Pericardium fibroblast (primary cell): ENCODE measurements around a stretch of chr7.

DNA sequence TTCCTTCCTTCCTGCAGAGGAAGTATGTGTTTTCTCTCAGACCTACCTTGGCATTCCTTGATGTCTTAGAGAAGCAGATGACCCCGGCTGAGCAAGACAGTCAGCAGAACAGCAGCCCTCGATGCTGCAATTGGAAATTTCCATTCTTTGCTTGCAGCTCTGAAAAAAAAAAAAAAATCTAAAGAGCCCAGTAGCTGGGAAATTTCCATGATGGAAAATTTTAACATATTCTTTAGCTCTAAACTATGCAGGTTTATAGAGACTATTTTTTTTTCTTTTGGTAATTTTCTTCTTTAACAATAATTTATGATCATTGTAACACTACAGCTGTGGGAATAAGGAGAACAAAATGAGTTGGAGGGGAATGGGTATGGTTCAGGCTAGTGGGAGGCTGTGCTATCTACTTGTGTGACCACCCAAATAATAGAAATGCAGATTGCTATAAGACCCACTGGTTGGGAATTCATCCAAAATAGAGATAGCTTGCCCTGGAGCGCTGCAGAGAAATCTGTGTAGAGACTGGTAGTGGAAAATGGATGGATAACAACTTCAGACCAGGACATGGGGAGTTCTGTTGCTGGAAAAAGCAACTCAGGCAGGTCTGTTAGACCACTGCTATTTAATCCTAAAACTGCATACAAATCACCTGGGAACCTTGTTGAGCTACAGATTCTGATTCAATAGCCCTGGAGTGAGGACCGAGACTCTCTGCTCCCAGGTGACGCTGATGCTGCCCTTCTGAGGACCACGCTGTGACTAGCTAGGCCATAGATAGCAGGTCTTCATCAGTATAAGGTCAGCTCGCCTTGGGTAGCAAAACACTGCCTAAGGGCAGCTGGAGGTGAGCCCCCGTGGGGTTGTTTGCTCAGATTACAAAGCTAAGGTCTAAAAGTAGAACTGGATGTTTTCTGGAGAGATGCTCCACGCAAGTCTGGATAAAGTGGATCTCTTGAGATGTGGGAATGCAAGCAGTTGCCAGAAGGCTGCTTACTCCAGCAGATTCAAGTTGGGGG is 137.1 kb upstream of the MKLN1 start:
- RAMPAGE, long total RNA, result no peak

- RAMPAGE, long total RNA, result no peak
These were observed 92.1 kb upstream of the MKLN1 start for GRCh38 chr7:131235306-131236160.

- RAMPAGE, long total RNA, result no peak
These were observed 26.6 kb upstream of the MKLN1 start for GRCh38 chr7:131300958-131301643.

DNA sequence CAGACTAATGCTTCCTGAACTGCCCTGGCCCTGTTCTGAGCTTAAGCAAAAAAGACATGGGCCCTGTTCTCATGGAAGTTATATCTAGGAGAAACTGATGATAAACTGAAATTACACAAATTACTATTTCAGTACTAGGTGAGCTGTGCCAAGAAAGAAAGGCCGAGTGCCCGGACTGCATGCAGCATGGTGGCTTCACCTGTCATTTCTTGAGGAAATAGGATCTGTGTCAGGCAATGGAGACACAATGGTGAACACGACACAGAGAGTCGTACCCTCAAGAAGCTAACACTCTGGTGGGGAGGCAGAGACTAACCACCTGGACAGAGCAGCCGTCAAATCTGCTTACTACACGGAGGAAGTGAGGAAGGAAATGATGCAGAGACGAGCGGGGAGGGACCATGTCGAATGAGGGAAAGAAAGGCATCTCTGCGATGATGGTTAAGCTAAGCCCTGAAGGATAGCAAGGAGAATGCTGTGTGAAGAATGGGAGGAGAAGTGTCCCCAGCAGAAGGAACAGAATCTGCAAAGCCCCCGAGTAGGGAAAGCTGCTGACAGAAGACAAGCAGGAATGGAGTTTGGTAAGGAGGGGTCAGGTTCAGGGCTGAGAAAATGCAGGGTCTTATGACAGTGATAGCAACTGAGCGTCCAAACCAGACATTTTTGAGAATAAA is 44.3 kb downstream of the PODXL start:
- RAMPAGE, long total RNA, result no peak

DNA sequence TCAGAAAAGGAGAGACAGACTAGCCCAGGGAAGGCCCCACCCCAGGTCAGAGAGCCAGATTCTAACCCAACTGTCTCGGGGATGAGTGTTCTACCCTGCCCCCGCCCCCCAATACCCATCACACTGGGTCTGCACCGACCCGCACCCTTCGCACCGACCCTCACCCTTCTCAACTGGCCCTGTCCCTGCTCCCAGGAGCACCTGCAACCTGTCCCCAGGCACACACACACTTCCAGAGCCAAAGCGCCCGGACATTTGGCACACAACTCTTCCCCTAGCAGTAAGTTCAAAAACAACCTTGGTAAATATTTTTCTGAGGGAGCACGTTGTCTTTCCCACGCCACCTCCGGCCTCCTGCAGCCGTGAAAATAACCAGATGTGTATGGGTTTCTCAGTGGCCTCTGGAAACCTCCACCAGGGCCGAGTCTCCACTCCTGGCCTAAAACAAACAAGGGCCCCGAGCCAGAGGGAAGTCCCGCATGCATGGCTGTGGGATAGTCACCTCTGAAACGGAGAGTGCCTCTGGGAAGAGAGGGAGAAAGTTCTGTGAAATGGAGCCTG is 16.0 kb downstream of the PODXL start:
- RAMPAGE, long total RNA, result no peak

DNA sequence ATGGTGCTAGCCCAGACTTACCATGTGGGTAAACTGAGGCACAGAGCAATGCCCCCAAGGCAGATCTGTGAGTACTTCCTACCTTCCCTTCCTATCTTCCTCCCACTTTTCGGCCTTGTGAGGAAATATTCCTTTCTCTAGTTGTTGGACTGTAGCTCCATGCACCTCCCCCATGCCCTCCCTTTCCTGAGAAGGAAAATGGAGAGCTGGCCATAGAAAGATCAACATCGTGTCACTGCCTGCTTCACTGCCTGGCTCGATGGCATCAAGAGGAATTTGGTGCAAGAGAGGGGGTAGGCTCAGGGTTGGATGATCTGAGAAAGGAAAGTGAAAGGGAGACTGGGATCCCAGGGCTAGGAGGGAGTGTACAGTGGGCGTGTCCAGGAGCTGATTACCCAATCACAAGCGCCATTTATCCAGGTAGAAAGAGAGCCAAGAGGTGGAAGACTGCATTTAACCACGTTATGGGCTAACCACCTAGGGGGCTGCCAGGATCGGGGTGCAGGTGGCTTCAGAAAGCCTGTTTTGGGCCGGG is 10.4 kb downstream of the PODXL start:
- RAMPAGE, long total RNA, result no peak

GRCh38 chr7:131948453-131949244 is 392.2 kb upstream of the PODXL start:
- RAMPAGE, long total RNA, result no peak

DNA sequence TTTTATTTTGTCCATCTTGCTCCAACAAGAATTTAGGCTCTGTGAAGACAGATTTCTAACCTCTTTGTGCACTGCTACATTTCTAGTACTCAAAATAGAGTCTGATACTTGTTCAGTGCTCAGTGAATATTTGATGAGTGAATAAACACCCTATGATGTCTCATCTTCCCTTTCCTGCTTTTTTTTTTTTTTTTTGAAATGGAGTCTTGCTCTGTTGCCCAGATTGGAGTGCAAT is 420.4 kb upstream of the PODXL start:
- RAMPAGE, long total RNA, result no peak

GRCh38 chr7:132207189-132207619 is 369.1 kb downstream of the PLXNA4 start:
- RAMPAGE, long total RNA, result no peak

DNA sequence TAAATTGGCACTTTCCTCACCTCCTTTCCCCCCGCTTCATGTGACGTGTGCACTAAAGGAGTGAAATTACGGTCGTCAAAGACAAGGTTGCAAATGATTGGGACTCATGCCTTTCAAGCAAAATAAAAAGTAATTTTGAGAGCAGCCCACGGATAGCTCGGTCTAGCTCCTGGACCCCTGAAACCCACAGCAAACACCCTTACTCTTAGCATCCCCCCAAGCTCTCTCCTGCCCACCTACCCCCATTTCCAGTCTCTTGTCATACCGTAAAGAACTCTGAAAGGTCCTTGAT is 90.5 kb downstream of the PLXNA4 start:
- RAMPAGE, long total RNA, result no peak

DNA sequence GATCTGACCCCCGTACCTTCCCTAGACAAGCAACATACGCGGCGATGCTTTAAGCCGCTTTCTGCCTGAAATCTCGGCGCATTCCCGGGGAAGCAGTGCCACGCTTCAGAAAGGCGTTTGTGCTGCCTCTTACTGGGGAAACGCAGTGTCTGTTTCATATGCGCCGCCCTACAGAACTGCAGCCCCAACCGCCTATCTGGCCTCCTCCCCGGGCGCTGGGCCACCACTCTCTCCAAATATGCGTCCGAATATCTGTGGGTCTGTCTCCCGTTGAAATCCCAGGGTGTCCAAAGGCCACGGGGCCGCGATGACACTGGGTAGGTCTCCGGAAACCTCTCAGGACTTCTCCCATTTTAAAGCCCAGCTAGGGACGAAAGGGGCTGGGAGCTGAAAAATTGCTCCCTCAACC is 587 bp downstream of the PLXNA4 start:
- RAMPAGE, long total RNA, result no peak

DNA sequence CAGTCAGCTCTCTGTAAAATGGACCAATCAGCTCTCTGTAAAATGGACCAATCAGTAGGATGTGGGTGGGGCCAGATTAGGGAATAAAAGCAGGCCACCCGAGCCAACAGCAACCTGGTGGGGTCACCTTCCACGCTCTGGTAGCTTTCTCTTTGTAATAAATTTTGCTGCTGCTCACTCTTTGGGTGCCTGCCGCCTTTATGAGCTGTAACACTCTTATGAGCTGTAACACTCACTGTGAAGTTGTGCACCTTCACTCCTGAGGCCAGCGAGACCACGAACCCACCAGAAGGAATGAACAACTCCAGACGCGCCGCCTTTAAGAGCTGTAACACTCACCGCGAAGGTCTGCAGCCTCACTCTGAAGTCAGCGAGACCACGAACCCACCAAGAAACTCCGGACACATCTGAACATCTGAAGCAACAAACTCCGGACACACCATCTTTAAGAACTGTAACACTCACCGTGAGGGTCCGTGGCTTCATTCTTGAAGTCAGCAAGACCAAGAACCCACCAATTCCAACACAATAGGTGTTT is 171.2 kb downstream of the EXOC4 start:
- RAMPAGE, long total RNA, result no peak

DNA sequence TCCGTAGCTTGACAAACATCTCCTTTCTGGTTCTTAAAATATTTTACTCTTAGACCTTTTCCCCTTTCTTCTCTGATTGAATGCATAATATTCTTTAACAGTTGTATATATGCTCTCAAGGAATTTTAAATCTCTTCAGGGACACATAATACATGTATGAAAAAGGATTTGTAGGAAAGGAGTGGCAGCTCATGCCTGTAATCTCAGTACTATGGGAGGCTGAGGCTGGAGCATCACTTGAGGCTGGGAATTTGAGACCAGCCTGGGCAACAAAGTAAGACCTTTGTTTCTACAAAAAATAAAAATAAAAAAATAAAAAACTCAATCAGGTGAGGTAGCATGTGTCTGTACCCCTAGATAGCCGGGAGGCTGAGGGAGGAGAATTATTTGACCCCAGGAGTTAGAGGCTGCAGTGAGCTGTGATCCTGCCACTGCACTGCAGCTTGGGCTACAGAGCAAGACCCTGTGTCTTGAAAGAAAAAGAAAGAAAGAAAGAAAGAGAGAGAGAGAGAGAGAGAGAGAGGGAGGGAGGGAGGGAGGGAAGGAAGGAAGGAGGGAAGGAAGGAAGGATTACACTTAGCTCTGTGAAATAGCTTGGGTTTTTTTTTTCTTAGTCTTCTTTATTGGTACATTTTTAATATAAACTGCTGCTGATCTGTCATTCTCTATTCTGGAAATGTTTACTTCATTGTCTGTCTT is 285.6 kb downstream of the EXOC4 start:
- RAMPAGE, long total RNA, result no peak

GRCh38 chr7:133983609-133984023 is 143.5 kb upstream of the LRGUK start:
- RAMPAGE, long total RNA, result no peak

DNA sequence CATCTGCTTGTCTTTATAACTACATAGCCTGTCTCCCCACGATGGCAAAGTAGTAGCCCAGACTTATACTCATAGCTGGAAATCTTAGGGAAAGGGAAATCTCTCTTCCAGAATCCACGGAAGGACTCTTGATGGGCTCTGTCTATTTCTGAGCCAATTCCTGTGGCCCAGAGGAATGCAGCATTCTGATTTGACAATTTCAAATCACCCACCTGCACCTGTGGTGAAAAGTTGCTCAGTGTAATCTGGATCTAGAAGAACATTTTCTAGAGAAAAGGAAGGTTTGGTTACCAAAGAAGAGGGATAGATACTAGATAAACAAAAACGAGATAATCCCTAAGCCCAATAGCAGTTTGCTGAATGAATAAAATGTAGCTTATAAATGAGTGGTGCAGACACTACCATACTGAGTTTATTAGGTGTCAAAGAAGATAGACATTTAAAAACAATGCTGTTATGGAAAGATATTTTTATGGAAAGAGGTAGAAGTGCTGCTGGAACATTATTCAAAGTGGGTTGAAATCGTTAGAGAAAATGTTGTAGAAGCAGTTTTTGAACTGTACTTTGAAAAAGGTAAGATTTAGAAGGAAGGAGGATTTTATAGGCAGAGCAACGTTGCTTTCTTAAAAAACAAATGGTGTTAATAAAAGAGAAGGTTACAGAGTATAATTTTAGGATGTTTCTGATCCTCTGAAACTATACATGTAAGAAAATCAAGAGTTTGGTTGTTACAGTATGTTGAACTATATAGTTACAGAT is 100.7 kb upstream of the LRGUK start:
- RAMPAGE, long total RNA, result no peak

DNA sequence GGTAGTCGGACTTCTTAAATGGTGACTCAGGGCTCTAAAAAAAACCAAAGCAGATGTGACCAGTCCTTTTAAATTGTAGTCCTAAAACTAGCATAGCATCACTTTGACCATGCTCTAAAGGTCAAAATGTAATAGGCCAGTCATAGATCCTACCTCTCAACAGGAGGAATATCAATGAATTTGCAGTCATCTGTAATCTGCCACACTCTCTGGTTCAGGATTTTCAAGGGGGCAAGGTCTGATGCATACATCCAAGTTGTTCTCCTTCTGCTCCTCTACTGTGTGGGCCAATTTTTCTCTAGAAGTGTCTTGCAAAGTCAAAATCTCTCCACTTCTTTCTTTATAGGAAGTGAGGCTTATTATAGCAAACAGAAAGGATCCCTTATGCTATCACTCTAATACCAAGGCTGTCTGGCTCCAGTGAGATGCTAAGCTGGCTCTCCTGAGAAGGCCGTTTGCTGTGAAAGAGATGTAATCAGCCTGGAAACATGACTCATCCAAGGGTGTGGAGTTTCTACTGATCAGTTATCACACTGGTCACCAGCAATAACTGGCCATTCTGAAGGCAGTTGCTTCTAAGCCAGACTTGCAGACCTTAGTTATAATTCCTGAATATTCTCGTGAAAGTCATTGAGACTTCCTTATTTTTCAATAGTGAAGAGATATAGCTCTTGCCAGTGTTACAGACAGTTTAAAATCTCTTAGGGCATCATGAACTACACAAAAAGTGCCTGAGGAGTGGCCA is 43.3 kb upstream of the LRGUK start:
- RAMPAGE, long total RNA, result no peak

- RAMPAGE, long total RNA, result no peak
These were observed 1.0 kb downstream of the SLC35B4 start for GRCh38 chr7:134315657-134316178.

- RAMPAGE, long total RNA, result no peak
These were observed 693 bp downstream of the SLC35B4 start for GRCh38 chr7:134316179-134316294.

DNA sequence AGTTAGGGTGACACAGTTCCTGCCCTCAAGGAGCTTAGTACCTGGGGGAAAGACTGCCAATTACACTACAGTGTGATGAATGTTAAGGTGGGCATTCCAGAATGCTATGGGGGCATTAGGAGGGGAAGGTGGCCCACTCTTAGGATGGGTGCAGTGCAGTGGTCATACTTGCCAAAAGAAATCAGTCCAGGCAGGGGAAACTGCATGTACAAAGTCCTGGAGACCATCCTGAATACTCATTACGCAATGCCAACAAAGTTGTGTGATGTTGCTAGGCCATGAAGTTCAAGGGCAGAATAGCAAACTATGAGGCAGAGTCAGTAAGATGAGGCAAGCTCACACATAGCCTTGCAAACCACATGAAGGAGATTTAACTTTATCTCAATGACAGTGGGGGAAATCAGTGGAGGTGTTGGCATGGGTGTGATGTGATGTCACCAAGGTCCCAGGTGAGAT is 49.7 kb upstream of the SLC35B4 start:
- RAMPAGE, long total RNA, result no peak

DNA sequence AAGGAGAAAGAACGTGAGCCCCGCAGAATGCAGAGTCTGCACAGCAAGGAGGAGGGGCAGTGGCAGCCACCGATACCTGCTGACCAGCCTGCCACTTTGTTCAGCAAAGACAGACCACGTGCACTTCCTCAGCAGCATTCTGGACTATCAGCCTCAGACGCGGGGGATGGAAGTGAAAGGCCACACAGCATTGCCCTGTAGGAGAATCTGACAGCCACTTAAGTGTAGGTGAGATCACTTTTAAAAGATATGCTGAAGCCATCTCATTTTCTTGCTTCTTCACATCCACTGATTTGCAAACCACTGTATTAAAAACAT is 7.2 kb downstream of the AKR1B1 start:
- RAMPAGE, long total RNA, result no peak